UCH-1 (cell line): ENCODE measurements around a stretch of chr12.

DNA sequence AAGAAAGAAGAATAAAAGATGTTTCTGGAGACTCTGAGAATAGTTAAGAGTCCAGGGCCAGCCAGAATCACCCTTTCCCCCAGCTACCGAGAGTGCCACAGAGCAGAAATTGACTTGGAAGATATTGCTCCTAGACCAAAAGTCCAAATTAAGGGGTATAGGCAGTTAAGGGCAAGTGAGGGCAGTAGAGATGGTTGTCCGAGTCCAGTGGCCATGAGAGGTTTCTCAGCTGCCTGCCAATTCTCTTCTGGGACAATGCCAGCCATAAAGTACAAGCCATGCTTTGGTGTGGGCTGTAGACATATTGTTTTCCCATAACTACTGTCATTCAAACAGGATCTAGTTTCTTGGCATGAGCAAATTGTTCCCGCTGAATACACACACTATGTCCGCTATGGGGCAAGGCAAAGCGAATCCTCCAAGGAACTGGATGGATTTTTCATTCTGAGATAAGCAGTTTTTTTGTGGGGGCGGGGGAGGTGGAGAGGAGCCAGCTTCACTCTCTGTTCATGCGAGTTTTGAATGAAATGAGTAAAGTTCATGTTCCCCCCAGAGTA lies 136.8 kb downstream of the CRADD start:
- RRBS, result no CpG with 5 or more reads among the region's 7 CpGs

GRCh38 chr12:93954802-93955316 lies 193.5 kb upstream of the PLXNC1 start:
- RRBS, result no CpG with 5 or more reads among the region's 7 CpGs

- RRBS, result no CpG with 5 or more reads among the region's 22 CpGs
Observed at GRCh38 chr12:94186819-94187349, 38.5 kb downstream of the PLXNC1 start.

- RRBS, result no CpG with 5 or more reads among the region's 5 CpGs
Observed at GRCh38 chr12:94510160-94510609, 50.5 kb upstream of the CEP83 start.

GRCh38 chr12:94615808-94616851 lies 34.2 kb downstream of the TMCC3 start:
- RRBS, result no CpG with 5 or more reads among the region's 18 CpGs

GRCh38 chr12:94832694-94833689 lies 170.5 kb downstream of the NDUFA12 start:
- RRBS, result no CpG with 5 or more reads among the region's 16 CpGs

- RRBS, result no CpG with 5 or more reads among the region's 11 CpGs
Observed at GRCh38 chr12:95204089-95204967, 12.9 kb downstream of the FGD6 start.

DNA sequence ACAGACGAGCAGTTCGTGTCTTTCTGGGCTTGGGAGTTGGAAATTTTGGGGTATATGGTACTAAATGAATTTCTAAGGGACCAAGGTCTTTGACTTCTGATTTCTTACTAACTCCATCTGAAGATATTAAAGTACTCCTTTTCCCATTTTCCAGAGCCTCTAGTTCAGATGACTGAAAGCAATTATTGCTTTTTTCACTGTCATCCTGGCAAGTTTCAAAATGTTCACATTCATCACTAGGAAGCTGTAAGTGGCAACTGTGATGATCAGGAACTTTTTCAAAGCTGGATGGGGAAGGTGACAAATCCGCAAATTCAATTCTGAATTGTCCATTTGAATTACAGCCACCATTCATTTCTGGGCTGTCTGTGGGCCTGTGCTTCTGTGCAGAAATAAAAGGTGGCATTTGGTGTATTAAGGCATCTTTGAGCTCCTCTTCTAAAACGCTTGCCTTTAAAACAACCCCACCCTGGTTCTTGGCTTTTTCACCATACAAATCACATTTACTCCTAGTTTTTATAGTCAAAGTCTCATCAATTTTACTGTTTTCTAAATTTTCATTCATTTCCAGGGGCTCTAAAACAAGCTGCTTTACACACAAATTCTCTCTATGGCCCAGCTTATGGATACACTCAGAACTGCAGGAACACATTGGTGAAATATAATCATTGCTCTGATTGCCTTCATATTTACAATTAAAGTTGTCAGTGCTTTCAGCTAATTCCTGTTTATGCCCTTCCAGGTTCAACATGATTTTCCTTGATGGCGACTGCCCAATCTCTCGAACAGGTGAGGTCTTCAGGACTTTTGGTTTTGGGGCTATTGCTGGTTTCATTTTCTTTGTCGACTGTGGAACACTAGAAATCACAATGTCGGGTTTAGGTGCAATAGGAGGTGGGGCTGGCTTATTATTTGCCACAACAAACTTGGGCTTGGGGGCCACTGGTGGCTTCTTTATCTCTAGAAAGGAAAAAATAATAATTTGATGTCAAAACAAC lies 6.7 kb downstream of the FGD6 start:
- RRBS, result no CpG with 5 or more reads among the region's 8 CpGs

- RRBS, result no CpG with 5 or more reads among the region's 3 CpGs
Observed at GRCh38 chr12:95262784-95263215, 45.2 kb downstream of the VEZT start.

GRCh38 chr12:95446323-95446945 lies 27.5 kb upstream of the METAP2 start:
- RRBS, result no CpG with 5 or more reads among the region's 27 CpGs

DNA sequence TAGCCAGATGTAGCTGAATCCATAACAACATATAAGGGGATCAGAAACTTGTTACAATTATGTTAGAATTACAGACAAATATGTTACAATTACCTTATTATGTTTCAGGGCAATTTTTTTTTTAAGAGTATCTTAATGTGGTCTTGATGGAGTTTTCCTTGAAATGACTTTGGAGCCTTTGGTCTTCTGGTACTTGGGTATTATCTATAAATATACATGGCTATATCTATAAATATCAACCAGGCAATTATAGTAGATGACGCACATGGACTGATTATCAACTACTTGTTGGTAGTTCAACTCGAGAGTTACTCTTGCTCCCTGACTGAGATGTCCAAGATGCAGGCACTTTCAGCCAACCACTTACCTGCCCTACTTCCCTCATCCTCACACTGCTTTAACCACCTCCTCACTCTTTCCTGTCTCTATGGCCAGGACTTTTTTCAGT lies 85.5 kb downstream of the NTN4 start:
- RRBS, result no CpG with 5 or more reads among the region's 2 CpGs

- RRBS, result no CpG with 5 or more reads among the region's 6 CpGs
Observed at GRCh38 chr12:95802544-95803421, 12.2 kb upstream of the NTN4 start.

GRCh38 chr12:95842339-95842820 lies 16.4 kb upstream of the SNRPF start:
- RRBS, result no CpG with 5 or more reads among the region's 17 CpGs

DNA sequence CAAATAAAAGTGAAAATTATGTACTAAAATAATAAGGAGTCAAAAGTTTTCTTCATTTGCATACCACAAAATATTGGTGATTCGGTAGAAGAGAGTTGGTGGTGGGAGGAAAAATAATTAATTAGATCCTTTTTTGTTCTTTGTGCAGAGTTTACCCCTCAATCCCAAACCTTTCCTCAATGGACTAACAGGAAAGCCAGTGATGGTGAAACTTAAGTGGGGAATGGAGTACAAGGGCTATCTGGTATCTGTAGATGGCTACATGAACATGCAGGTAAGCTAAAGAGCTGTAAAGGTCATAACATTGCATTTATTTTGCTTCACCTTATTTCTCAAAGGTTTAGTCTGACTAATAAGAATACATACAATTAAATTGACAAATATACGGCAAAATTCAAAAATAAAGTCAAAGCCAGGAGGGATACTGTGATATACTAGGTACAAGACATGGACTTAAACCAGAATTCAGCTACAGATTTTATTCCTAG lies 2.3 kb downstream of the SNRPF start:
- RRBS, result no CpG with 5 or more reads among the region's 2 CpGs

DNA sequence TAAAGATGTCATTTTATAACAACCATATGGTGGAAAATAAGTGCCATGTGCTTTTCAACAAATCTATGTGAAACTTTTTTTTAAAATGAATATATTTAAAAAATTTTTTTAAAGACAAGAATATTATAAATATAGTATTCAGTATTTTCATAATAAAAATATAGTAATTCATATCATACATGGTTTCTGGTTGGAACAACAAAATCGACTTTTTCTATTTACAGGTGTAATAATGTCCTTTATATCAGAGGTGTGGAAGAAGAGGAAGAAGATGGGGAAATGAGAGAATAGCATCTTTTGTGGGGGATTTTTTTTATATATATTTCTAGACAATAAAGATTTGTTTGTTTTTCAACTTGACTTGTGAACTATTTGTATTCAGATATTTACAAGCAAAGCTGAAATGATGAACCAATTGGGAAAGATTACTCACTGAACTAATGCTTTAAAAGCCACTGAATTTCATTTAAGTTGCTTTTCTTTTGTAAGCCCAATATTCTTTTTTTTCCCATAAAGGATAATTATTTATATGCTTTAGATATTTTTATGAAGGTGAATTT lies 7.1 kb downstream of the SNRPF start:
- RRBS, result no CpG with 5 or more reads among the region's 1 CpG

GRCh38 chr12:96235540-96235866 lies 41.3 kb downstream of the ELK3 start:
- RRBS, result no CpG with 5 or more reads among the region's 5 CpGs

- RRBS, result no CpG with 5 or more reads among the region's 6 CpGs
Observed at GRCh38 chr12:96278498-96279429, 84.6 kb downstream of the ELK3 start.

GRCh38 chr12:96399925-96400376 lies 288 bp downstream of the CDK17 start:
- RRBS, result 3% methylated on average over 20 of the region's 73 CpGs

- RRBS, result no CpG with 5 or more reads among the region's 4 CpGs
Observed at GRCh38 chr12:96445578-96446266, 43.7 kb upstream of the CFAP54 start.

- RRBS, result no CpG with 5 or more reads among the region's 4 CpGs
Observed at GRCh38 chr12:98772746-98773108, 127.6 kb downstream of the APAF1 start.